ENCODE data around the genes WDR88 and SLC7A10.

DNA sequence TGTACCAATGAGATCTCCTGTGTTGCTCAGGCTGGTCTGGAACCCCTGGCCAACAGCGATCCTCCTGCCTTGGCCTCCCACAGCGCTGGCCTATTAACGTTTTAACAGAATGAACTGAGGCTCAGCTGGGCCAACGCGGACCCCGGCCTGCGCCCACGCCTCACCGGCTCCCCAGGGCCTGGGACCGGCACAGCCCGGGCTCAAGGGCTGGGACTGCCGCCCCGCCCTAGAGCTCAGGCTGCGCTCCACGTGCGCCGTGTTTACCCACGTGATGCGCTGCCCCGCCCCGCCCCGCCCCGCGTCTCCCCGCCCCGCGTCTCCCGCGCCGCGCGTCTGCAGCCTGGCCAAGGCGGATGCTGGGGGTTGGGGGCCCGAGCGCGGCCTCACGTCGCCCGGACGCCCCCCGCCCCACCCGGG, 32.4 kb downstream of the CCNE1 start:
- PRO-cap: no peak

- PRO-cap: no peak
Measured at GRCh38 chr19:29992935-29993404, 50.9 kb downstream of the URI1 start.

DNA sequence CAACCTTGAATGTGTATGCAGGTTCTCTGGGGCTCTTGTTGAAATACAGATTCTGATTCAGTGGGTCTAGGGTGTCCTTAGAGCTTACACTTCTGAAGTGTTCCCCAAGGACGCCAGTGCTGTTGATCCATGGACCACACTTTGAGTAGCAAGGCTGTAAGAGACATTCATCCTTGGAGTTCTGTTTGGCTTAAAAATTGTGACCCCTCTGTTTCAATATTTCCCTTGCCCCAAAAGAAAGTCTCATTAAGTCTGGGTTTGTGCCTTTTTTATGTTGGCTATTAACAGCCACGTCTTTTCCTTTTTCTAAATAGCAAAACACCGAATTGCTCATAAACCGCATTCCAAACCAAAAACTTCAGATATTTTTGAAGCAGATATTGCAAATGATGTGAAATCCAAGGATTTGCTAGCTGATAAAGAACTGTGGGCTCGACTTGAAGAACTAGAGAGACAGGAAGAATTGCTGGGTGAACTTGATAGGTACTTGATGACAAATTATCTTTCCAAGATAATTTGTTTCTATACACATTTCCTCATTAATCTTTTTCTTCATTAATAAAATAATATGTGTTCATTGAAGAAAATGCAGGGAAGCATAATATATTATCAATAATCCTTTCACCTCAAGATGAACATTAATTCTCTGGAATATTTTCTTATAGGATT, 65.3 kb downstream of the URI1 start:
- PRO-cap: no peak

GRCh38 chr19:30360477-30360736, 11.8 kb upstream of the ZNF536 start:
- PRO-cap: no peak

DNA sequence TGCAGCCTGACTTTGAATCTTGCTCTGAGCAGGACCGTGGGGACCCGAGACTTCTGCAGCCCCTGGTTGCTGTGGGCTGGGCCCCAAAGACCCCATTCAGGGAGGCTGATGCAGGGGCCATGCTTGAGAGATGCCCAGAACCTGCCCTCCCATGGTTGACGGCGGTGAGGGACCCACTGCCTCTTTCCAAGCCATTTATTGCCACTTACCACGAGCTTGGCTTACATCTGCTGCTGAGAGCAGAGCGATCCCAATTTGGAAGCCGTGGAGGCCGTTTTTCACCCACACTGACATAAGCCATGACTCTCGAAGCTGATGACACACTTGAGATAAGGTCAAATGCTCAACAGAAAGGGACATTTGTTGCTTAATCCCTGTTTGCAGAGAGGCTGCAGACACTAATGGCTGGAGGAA, 15.1 kb downstream of the ZNF536 start:
- PRO-cap: no peak

DNA sequence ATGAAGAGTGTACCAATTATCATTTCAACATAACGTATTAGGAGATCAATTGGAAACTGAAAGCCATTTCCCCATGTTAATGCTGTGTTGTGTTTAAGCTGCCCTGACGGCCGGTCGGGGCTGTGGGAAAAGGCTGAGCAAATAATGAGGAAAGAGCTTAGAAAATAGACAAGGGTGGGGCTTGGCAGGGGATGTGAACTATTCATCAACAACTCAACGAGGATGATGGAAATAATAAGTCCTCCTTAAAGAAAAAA, 290.4 kb downstream of the ZNF536 start:
- PRO-cap: no peak

GRCh38 chr19:30669341-30670370, 297.5 kb downstream of the ZNF536 start:
- PRO-cap: no peak

DNA sequence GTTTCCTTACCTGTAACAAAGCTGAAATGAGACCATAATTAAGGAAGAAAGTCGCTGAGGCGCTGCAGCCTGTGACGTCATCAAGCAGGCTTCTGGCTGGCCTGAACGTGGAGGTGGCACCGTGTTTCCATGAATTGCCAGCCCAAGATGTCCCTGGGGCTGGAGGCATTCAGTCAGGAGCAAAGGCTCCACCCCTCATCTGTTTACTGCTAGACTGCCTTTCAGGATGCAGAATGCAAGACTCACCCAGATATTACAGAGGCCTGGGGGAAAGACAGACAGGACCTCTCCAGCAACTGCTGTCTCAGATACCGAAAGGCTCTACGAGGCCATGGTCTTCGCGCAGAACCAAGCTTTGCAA, 424.6 kb downstream of the TSHZ3 start:
- PRO-cap: no peak

GRCh38 chr19:31213926-31214643, 135.2 kb downstream of the TSHZ3 start:
- PRO-cap: no peak

- PRO-cap: no peak
Measured at GRCh38 chr19:31717970-31718225, 368.7 kb upstream of the TSHZ3 start.

- PRO-cap: no peak
Measured at GRCh38 chr19:32373588-32374256, 28.3 kb downstream of the ZNF507 start.

GRCh38 chr19:33009430-33009674, 37.3 kb downstream of the FAAP24 start:
- PRO-cap: no peak

GRCh38 chr19:33022340-33023275, 42.1 kb downstream of the RHPN2 start:
- PRO-cap: no peak

- PRO-cap: no peak
Measured at GRCh38 chr19:33039207-33039706, 25.4 kb downstream of the RHPN2 start.

DNA sequence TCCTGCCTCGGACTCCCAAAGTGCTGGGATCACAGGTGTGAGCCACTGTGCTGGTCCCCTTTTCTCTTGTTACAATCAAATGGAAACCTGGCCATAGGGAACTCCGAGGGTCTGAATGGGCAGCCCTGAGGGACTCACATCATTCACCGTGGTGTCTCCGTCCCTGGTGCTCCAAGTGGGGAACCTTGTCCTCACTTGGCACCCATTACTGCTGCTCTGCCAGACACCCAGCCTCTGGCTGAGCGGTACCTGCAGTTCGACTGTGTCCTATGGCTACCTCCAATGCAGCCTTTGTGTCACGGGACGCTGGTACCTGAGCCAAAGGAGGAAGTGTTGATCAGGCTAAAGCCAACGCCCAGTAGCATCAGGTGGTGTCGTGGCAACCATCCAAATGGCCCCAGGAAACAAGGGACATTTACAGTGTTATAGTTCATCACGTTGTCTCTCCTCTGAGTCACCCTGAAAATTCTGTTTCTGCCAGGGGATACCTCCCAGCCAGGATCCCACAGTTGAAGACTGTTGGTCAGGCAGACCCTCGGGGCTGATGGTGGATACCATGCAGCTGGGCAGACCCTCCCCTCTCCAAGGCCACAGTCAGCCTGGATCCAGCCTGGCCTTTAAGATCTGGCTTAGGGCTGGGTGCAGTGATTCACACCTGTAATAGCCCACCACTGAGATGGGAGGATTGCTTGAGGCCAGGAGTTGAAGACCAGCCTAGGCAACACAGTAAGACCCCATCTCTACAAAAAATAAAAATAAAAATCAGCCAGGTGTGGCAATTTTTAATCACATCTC, 10.0 kb downstream of the RHPN2 start:
- PRO-cap: no peak

DNA sequence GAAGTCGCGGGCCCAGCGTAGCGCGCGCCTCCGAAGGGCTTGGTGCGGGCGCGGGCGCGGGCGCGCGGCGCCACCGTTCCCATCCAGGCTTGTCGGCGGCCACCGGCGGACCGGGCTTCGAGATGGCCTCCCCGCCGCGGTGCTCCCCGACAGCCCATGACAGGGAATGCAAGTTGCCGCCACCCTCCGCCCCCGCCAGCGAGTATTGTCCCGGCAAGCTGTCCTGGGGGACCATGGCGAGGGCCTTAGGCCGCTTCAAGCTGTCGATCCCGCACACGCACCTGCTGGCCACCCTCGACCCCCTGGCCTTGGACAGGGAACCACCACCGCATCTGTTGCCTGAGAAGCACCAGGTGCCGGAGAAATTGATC, at the start of gene WDR88:
Gene WDR88 (plus strand): TSS at position 67 of the 371 bp plus-strand sequence.
- PRO-cap: no peak

- PRO-cap: no peak
Measured at GRCh38 chr19:33225713-33226077, at the start of gene SLC7A10. SLC7A10 (minus strand) TSS chr19:33225850.

- PRO-cap: no peak
Measured at GRCh38 chr19:33293329-33293678, 9.0 kb downstream of the CEBPA start.

- PRO-cap: no peak
Measured at GRCh38 chr19:33293679-33293973, 8.7 kb downstream of the CEBPA start.

DNA sequence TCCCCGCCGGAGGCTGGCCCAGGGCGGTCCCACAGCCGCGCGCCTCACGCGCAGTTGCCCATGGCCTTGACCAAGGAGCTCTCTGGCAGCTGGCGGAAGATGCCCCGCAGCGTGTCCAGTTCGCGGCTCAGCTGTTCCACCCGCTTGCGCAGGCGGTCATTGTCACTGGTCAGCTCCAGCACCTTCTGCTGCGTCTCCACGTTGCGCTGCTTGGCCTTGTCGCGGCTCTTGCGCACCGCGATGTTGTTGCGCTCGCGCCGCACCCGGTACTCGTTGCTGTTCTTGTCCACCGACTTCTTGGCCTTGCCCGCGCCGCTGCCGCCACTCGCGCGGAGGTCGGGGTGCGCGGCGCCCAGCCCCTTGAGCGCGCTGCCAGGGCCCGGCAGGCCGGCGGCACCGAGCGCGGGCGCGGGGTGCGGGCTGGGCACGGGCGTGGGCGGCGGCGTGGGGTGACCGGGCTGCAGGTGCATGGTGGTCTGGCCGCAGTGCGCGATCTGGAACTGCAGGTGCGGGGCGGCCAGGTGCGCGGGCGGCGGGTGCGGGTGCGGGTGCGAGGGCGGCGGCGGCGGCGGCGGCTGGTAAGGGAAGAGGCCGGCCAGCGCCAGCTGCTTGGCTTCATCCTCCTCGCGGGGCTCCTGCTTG, 919 bp downstream of the CEBPA start:
- PRO-cap: no peak

Data from SP-49 (cell line).